Cardiac fibroblast (primary cell): ENCODE results near the genes PON1, SDHAF3, LMTK2 and TRRAP.

DNA sequence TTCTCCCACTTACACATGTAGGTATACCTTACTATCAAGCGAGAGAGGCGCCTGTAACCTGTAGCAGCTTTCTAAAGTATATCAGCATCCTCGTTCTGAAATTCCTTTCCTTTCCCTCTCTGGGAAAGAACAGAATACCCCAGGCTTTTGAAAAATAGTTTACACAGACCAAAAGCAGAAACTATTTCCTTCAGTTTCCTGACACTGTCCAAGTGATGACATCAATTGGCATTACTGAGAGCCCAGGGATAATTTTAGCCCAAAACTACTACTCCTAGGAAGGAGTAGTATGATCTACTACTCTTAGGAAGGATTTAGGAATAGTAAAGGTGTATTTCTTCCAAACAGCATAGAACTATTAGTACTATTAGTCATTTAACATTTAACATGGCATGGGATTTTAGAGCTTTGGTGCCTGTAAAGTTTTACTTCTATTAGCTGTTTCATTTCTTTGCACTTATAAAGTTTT is 6.1 kb downstream of the GNG11 start:
- RRBS: no CpG with 5 or more reads among the region's 3 CpGs

DNA sequence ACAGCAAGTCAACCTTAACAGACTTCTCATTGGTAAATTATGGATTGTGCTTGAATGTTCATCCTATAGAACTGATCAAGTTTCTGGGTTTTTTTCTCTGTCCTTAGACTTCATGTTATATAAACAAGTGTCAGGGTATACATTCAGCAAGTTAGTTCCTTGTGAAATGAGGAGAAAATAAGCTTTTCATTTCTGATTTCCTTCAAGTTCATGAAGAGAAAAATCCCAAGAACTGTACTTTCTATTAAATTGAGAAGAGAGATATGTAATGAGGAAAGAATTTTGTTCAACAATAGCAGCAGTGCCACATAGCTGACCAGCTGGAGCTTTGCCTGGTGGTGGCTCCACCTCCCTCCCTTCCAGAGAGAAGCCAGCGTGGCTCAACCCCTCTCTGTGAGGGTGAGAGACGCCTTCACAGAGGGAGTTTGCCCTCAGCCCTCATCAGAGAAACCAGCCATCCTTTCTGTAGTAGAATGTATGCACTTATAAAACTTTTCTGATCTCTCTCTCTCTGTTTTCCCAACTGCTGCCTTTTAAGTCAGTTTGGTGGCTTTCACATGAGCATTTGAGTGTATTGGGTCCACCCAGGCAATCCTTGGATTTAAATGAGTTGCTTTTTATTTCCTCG is 20.5 kb upstream of the COL1A2 start:
- RRBS: no CpG with 5 or more reads among the region's 3 CpGs

DNA sequence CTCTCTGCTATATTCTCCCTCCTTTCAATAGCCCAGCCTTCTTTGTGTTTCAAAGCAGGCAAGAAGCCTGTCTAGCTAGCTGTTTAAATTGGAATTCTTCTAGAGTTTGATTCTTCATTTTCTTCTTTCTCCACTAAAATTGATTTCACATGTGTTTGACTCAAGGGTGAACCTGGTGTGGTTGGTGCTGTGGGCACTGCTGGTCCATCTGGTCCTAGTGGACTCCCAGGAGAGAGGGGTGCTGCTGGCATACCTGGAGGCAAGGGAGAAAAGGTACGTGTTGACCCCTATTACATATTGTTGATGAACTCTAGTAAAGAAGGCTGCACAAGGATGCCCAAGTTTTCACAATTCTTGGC is 22.8 kb downstream of the COL1A2 start:
- RRBS: no CpG with 5 or more reads among the region's 1 CpG

GRCh38 chr7:94420499-94420756 is 25.7 kb downstream of the COL1A2 start:
- RRBS: no CpG with 5 or more reads among the region's 4 CpGs

DNA sequence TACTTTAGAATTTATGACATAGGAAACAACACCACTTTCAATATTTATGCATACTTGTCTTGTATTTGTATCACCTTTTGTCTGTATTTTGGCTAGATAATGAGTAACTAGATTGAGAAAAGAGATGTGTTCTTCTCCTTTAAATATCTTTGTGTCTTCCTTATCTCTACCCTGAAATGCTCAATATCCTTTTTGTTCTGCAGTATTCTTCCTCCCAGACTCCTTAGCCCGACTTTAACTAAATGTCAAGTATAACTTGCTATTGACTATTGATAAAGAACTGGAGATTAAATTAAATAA is 6.6 kb downstream of the CASD1 start:
- RRBS: no CpG with 5 or more reads among the region's 1 CpG

GRCh38 chr7:94657473-94658366 is 1.8 kb upstream of the SGCE start:
- RRBS: 83% methylated on average over 1 of the region's 33 CpGs

DNA sequence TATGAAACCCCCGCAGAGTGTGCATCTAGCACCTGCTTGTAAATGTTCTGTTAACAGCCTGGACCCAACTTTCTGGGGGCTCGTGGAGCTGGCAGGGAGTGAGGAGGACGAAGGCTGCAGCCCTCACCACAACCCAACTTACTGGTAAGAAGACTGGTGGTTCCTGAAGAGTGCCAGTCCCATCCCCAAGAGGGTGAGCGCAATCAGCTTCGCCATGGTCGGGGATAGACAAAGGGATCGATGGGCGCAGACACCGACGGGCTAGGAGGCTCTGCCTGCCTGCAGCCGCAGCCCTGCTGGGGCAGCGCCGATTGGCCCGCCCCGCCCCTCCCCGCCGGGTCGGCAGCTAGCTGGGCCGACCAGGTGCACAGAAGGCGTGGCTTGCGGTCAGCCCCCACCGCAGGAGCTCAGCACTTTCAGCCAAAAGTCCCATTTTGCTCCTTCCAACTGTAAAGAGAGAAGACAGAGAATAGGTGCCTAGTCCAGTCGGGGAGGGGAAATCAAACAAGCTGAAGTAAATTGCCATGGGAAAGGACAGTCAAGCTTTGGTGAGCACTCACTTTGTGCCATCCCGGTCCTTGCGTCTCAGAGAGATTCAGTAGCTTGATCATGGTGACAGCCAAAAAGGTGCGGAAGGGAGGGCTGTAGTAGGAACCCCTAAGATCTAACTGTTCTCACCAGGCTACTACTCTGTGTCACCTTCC is at the start of gene PON1:
Gene PON1 (minus strand): TSS at position 273 of the 704 bp plus-strand sequence.
- RRBS: no CpG with 5 or more reads among the region's 26 CpGs

DNA sequence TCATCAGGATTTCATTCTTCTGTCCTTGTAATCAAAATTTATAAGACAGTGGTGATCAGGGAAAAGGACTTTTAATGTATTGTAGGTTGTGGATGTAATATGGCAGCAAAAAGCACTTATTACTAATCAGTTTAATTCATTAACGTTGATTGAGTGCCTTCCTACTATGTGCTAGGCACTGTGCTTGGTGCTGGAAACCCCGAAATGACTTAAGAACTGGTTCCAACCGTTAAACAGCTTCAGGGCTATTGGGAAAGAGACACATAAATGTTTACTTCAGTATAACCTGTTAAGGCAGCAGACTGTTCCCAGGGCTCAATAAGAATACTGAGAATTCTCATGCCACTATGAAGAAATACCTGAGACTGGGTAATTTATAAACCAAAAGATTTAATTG is 915 bp upstream of the SLC25A13 start:
- RRBS: no CpG with 5 or more reads among the region's 3 CpGs

GRCh38 chr7:96995932-96996474 is 9.3 kb upstream of the DLX6 start:
- RRBS: 4% methylated on average over 13 of the region's 18 CpGs

- RRBS: no CpG with 5 or more reads among the region's 16 CpGs
Observed at GRCh38 chr7:97018741-97018940, 6.0 kb downstream of the DLX5 start.

DNA sequence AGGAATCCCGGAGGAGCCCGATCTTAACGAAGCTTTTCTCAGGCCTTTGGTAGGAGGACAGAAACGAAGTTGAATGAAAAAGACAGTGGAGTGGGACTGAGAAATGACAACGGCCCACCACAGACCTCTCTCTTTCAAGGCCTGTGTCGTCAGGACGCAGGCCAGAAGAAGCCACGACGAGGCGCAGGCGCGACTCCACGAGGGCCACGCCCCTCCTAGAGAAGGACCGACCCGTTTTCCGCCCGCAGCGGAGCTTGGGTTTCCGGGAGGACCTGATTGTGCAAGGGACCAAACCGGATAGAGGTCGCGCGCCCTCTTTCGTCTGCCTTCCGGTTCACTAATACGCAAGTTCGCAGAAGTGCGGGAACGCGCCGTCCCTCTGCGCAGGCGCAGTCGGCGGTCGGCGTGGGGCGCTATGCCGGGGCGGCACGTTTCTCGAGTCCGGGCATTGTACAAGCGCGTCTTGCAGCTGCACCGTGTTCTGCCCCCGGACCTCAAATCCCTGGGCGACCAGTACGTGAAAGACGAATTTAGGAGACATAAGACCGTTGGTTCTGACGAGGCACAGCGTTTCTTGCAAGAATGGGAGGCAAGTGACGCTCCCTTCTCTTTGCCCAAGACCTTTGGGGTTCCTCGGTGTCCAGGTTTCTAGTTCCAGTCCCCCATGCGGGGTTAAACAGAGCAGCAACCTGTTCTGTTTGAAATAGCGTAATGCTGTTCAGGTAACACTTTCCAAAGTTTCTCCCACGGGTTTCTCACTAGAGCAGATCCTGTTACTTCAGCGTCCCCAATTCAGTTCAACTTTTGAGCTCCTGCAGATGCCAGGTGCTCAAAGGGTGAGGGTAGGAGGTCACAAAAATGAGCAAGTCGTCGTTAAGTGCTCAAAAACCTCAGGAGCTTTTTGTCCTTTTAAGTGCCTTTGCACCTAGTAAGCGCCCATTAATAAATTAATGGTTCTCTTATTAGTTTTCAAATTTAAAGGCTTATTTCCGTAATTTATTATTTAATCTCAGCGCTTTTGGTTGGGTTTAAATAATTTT is at the start of gene SDHAF3:
Gene SDHAF3 (plus strand): TSS at position 390 of the 1,040 bp plus-strand sequence.
- RRBS: under 1% methylated on average over 19 of the region's 65 CpGs

DNA sequence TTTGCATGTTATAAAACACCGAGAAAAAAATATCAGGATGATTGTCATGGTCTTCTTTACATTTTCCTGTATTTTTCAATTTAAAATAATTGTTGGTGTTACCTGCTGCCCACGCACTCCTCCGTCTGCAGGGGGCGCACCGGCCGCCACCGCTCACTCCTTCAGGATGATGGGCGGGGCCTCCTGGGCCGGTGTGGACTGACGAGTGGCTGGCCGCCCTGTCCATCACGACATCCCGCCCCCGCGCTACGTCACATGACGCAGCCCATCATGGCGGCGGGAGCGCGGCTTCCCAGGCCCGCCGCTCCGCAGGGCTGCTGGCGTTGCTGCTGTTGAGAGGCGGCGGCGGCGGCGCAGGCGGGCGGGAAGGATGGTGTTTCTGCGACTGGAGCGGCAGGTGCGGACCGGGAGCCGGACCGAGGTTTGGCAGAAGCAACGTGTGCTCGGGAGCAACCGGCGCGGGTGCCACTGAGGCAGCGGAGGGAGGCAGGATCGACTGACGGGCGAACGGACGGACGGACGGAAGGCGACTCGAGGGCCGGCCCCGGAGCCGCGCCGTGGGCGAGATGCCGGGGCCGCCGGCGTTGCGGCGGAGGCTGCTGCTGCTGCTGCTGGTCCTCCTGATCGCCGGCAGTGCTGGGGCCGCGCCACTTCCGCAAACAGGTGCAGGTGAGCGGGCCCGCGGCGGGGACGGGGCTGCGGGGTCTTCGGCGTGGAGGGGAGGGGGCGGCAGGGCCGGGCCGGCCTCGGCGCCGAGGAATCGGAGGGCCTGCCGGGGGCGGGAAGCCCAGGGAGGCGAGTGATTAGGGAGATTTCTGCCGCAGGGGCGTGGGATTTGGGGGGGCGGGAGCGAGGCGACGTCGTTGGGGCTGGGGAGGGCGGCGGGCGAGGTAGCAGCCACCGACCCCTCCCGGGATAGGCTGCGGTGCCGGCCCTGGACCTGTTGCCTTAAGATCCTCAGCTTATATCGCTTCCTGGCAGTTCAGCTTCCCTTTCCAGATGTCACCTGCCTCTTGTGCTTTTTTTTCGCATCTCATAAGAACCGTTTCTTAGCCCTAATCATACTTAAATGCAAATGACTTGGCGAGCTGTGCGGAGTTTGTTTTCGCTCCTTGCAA is at the start of gene LMTK2:
Gene LMTK2 (plus strand): TSS at position 251 of the 1,118 bp plus-strand sequence.
- RRBS: 2% methylated on average over 19 of the region's 108 CpGs

GRCh38 chr7:98133000-98133550 is 26.4 kb downstream of the LMTK2 start:
- RRBS: no CpG with 5 or more reads among the region's 7 CpGs

GRCh38 chr7:98280553-98281099 is 860 bp upstream of the BRI3 start:
- RRBS: no CpG with 5 or more reads among the region's 22 CpGs

- RRBS: 3% methylated on average over 3 of the region's 27 CpGs
Observed at GRCh38 chr7:98284018-98285152, 2.9 kb downstream of the BRI3 start.

GRCh38 chr7:98328890-98329943 is 47.7 kb downstream of the BRI3 start:
- RRBS: no CpG with 5 or more reads among the region's 18 CpGs

DNA sequence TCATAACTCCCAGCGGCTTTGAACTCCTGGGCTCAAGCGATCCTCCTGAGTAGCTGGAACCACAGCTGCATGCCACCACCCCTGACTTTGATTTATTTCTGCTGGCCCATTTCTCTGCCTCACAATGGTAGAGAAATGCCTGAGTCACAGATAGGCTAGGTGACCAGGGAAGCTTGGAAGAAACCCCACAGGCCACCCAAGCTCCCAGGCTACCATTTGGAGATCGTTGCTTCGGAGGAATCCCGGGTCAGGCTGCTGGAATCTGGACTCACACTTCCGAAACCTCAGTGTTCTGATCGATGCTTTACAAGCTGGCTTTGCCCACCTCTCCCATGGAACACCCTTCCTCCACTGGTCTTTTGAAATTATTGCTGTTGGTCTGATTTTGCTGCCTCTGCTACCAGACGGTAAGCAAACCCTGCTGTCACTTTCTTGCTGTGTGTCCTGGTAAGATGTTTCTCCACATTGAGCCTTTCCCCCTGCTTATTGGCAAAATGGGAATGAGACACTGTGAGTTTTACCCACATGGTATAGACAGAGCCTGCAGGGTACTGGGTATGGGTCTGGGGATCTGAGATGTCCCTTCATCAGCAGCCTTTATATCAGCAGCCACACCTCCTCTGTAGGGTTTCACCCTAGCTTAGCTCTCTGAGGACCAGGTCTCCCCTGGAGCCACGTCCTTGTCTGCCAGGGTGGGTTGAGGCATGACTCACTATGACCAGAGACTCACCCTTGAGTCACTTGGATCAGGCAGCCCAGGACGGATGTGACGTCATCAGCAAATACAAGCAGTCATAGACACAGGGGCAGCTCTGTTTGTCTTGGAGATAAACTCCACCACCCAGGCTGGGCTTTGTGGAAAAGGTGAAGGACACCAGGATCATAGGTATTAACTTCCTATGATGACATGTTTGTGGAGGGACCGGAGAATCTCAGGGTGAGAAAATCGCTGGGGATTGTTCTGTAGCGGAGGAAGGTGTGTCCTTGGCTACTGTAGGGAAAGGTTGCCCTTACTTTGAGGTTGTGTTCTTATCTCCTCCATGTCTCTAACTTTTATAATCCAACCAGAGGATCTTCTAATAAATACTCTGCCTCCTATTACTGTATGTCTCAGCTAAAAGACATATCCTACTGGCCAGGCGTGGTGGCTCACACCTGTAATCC is 17.8 kb upstream of the BAIAP2L1 start:
- RRBS: no CpG with 5 or more reads among the region's 15 CpGs

DNA sequence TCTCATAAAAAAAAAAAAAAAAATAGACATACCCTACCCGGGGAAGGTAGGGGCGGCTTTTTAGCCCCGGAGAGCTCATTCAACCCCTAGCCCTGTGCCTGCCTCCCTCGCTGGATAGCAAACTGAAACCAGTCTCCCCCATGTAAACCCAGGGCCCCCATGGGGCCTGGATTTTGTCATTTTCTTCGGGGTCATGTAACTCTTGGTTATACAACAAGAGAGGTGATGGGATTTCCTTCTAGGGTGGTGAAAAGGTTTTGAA is 18.8 kb upstream of the BAIAP2L1 start:
- RRBS: no CpG with 5 or more reads among the region's 5 CpGs

GRCh38 chr7:98619457-98620251 is 2.6 kb downstream of the NPTX2 start:
- RRBS: 8% methylated on average over 3 of the region's 26 CpGs

DNA sequence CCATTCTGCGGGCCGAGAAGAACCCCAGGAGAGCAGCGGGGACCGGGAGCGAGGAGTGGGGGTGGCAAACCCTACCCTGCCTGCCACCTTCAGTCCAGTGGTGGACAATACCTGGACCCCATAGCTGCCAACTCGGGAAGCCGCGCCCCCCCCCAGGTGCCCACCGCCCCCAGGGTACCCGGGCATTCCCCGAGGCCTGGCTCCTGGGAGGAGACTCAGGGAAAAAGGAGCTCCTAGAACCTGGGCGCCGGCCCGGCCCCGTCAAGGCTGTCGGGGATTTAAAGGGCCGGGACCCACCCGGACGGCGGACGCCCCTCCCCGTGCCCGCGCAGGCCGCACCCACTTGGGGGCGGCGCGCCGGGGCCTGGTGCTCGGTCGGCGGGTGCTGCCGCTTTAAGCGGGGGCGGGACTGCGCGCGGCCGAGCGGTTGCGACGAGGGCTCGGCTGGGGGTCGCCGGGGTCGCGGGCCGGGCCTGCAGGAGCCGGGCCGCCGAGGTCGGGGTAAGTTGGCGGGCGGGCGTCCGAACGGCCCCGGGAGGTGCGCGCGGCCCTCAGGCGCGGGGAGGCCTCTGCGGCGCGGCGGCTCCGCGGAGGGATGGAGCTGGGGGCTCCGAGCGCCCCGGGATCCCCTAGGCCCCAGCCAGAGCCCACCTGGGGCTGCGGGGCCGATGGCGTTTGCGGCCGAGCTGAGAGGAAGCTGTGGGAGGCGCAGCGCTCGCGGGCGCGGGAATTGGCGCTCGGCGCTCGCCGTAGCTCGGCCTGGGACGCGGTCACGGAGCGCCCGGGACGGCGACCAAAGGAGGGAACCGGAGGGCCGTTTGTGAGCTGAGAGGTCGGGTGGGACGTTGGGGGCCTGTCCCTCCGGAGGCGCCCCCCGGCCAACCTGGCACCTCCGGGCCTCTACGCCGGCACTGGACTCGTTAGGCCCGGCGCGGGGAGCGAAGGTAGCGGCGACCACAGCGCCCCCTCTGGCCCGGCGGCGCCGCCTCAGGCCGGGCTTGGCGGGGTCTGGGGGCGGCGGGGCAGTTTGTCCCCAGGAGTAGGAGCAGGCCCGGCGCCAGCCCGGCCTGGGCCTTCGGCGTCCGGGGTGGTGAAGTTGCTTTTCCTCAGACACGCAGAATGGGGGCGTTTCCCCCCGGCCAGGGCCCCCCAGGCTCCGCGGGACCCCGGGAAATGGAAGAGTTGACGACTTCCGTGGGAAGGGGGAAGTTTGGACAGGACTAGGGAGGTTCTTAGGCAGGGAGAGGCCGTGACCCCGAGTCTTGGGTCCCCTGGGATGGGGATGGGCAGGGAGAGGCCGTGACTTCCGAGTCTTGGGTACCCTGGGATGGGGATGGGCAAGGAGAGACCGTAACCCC is at the start of gene TRRAP:
Gene TRRAP (plus strand): TSS at position 396 of the 1,358 bp plus-strand sequence.
- RRBS: under 1% methylated on average over 63 of the region's 141 CpGs